ENCODE measurements around a stretch of chr20.

DNA sequence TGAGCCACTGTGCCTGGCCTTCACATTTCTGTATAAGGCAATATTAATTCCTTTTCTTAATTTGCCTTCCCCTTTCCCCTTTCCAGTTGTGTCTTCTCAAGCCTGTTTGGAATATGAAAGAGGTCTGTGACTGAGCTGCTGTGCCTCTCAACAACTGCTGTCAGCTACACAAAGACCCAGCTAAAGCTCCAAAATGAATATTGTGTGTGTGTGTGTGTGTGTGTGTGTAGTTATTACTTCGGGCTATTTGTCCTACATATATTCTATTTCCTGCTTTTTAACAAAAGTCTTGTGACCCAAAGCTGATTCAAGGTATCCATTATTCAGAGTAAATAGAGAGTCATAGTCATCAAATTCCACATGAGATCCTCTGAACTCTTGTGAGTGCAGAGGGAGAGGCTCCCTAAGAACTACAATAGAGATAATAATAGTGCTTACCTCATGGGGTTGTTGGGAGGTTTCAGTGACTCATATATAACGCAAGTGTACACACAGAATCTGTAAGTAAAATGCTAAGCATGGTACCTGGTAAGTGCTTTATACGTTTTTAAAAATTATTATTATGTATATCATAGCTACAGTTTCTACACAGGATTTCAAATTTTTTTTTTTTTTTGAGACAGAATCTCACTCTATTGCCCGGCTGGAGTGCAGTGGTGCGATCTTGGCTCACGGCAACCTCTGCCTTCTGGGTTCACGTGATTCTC lies 43.7 kb upstream of the GPCPD1 start:
- PRO-cap, 3 experiments, result no peak in any of the 3 experiments
- RAMPAGE, long total RNA, 2 experiments, result no peak in any of the 2 experiments
- RRBS, result no CpG with 5 or more reads among the region's 7 CpGs

DNA sequence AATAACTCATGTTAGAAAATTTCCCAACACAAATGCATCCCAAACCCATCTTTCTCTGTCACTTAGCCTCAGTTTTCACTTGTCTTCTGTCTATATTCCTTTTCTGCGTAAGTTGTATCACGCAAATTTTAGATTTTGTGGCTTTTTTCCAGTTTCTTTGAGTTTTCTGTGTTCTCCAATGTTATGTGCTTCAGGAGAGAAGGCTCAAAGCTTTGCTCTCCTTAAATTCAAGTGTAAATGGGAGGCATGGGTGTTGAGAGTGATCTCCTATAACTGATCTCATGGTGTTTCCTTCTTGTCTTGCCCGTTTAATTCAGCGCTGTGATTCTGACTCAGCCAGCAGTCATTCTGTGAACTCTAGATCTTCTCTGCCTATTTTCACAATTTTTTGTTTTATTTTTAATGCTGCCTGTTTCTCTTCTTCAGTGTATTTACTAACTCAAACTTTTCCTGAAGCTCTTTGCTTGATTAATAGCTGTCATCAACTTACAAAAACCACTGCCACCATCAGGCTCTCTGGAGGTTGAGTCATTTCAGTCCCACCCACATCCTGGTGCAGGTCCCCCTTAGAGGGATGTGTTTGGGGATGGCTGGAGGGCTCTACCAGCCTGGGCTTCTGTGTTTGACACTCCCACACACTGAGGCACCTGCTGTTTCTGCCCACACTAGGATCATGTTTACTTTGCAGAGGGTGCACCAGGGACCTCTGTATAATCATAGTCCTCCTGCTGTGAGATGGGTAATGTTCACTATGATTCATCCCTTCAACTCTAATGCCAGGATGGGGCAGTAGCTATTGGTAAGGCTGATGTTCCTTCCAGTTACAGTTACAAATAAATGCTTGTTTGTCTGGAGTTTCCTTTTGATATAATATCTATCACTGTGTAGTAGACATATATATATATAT lies 67.2 kb upstream of the CHGB start:
- PRO-cap, 3 experiments, result no peak in any of the 3 experiments
- RAMPAGE, long total RNA, 2 experiments, result no peak in any of the 2 experiments
- RRBS, result no CpG with 5 or more reads among the region's 4 CpGs

DNA sequence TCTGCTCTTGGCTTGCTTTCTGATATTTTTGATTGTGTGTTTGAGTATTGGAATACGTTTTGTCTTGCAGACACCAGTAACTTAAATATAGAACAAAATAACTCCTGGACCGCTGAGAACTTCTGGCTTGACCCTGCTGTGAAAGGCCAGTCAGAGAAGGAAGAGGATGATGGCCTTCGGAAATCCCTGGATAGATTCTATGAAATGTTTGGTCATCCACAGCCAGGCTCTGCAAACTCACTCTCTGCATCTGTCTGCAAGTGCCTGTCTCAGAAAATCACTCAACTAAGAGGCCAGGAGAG lies 48.4 kb upstream of the CHGB start:
- PRO-cap, 3 experiments, result no peak in any of the 3 experiments
- RAMPAGE, long total RNA, 2 experiments, result no peak in any of the 2 experiments
- RRBS, result no CpG with 5 or more reads among the region's 3 CpGs

GRCh38 chr20:5886718-5887213 lies 24.5 kb upstream of the CHGB start:
- PRO-cap, 3 experiments, result no peak in any of the 3 experiments
- RAMPAGE, long total RNA, 2 experiments, result no peak in any of the 2 experiments
- RRBS, result no CpG with 5 or more reads among the region's 5 CpGs

GRCh38 chr20:6041753-6042276 lies 12.0 kb downstream of the LRRN4 start:
- PRO-cap, 3 experiments, result no peak in any of the 3 experiments
- RAMPAGE, long total RNA, 2 experiments, result no peak in any of the 2 experiments
- RRBS, result 18% methylated on average over 9 of the region's 30 CpGs

- PRO-cap, 3 experiments, result no peak in any of the 3 experiments
- RAMPAGE, long total RNA, 2 experiments, result no peak in any of the 2 experiments
- RRBS, result no CpG with 5 or more reads among the region's 2 CpGs
Observed at GRCh38 chr20:7540910-7541332, 399.3 kb downstream of the HAO1 start.

- PRO-cap, 3 experiments, result no peak in any of the 3 experiments
- RAMPAGE, long total RNA, 2 experiments, result no peak in any of the 2 experiments
- RRBS, result no CpG with 5 or more reads among the region's 10 CpGs
Observed at GRCh38 chr20:7866212-7866652, 74.0 kb downstream of the HAO1 start.

DNA sequence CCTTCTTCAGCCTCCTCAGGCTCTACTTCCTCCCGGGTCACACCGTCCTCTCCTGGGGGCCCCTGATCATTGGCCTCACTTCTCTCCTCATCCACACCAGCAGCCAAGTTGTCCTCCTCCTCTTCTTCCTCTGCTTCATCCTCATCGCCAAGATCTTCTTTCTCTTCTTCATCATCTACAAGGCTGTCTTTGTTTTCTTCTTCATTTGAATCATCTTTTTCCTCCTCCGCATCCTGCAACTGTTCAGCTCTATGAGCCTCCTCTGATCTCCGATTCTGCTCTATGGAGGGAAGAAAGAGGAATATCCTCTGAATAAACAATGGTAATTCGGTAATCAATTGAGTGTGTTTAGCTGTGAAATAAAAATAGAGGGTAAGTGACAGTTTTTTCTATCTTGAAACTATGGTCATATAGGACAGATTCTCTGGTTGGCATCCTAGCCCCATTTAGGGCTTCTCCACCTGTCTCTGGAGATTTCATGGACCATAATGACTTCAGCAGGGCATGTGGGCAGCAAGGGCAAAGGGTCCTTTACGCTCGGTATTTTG lies 37.1 kb downstream of the TMX4 start:
- PRO-cap, 3 experiments, result no peak in any of the 3 experiments
- RAMPAGE, long total RNA, 2 experiments, result start-site peak on the minus strand in 2 of 2 experiments, centred at positions 234 to 241 of the sequence, 123 to 233 reads per replicate
- RRBS, result no CpG with 5 or more reads among the region's 8 CpGs

- PRO-cap, 3 experiments, result no peak in any of the 3 experiments
- RAMPAGE, long total RNA, 2 experiments, result no peak in any of the 2 experiments
- RRBS, result no CpG with 5 or more reads among the region's 7 CpGs
Observed at GRCh38 chr20:8151241-8151891, 19.3 kb downstream of the PLCB1 start.

- PRO-cap, 3 experiments, result peak in 3 of 3 experiments; most common plus-strand start chr20:8432325 (in 1); most common minus-strand start chr20:8432247 (in 2)
- RAMPAGE, long total RNA, 2 experiments, result no peak in any of the 2 experiments
- RRBS, result no CpG with 5 or more reads among the region's 11 CpGs
Observed at GRCh38 chr20:8431826-8432551, 299.9 kb downstream of the PLCB1 start.

DNA sequence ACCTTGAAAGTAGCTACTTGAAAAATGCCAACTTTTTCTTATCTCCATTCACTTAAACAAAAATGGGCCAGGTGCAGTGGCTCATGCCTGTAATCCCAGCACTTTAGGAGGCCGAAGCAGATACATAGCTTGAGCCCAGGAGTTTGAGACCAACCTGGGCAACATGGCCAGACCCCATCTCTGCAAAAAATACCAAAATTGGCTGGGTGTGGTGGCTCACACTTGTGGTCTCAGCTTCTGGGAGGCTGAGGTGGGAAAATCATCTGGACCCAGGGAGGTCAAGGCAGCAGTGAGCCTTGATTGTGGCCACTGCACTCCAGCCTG lies 157.7 kb upstream of the LAMP5 start:
- PRO-cap, 3 experiments, result no peak in any of the 3 experiments
- RAMPAGE, long total RNA, 2 experiments, result no peak in any of the 2 experiments
- RRBS, result no CpG with 5 or more reads among the region's 1 CpG

- PRO-cap, 3 experiments, result no peak in any of the 3 experiments
- RAMPAGE, long total RNA, 2 experiments, result no peak in any of the 2 experiments
- RRBS, result no CpG with 5 or more reads among the region's 2 CpGs
Observed at GRCh38 chr20:9582900-9583188, 68.5 kb downstream of the LAMP5 start.

DNA sequence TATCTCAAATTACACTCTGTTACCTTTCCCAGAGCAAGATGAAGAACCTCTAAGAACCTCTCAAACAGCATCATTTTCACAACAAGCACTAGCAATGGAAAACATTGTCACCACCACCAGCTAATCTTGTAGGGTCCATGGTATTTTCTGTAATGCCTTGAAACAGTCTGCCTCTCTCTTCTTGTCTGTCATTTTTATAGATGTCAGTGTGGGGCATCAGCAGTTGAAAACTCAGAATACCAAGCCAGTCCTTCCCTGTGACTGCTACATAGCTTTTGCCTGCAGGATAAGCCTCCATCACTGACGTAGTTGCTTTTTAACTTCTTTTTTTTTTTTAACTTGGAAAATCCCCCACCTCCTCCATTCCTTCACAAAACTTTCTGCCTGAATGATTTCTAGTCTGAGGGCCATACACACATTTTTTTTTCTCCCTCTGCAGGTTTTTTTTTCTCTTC lies 2.3 kb upstream of the SNAP25 start:
- PRO-cap, 3 experiments, result peak in 3 of 3 experiments; most common plus-strand start position 387 of the sequence (in 2)
- RAMPAGE, long total RNA, 2 experiments, result no peak in any of the 2 experiments
- RRBS, result no CpG with 5 or more reads among the region's 1 CpG

- PRO-cap, 3 experiments, result peak in 1 of 3 experiments; most common minus-strand start chr20:10250203 (in 1)
- RAMPAGE, long total RNA, 2 experiments, result no peak in any of the 2 experiments
- RRBS, result no CpG with 5 or more reads among the region's 3 CpGs
Observed at GRCh38 chr20:10249900-10250358, 31.3 kb downstream of the SNAP25 start.

DNA sequence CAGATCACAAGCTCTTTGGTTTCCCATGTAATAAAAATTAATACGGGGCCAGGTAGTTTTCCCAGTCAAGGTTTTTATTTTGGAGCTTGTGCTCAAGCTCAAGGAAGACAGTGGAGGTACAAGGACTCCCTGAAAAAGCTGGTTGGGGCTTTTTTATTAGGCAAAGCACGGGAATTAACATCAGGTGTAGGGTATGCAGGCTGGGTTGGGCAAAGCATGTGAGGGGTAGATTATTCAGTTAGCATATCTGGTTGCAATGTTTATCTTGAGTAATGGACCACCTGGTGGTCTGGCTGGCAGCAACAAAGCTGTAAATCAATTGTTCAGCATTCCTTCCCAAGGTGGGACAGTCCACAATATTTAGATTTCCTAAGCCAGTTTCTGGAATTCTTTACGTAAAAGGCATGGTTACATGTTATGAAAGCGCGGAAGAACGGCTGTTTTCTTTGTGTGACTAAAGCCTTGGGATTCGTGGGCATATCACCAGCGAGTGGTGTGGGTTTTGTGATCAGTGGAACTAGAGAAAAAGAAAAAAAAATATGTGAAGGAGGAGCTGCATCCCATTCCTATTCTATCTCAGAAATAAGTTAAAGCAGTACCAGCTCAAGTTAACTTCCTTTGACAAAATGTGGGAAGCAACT lies 81.7 kb downstream of the MKKS start:
- PRO-cap, 3 experiments, result no peak in any of the 3 experiments
- RAMPAGE, long total RNA, 2 experiments, result no peak in any of the 2 experiments
- RRBS, result no CpG with 5 or more reads among the region's 8 CpGs

GRCh38 chr20:10487201-10487687 lies 52.1 kb downstream of the SLX4IP start:
- PRO-cap, 3 experiments, result no peak in any of the 3 experiments
- RAMPAGE, long total RNA, 2 experiments, result no peak in any of the 2 experiments
- RRBS, result no CpG with 5 or more reads among the region's 3 CpGs

GRCh38 chr20:10557628-10558188 lies 116.1 kb downstream of the JAG1 start:
- PRO-cap, 3 experiments, result no peak in any of the 3 experiments
- RAMPAGE, long total RNA, 2 experiments, result no peak in any of the 2 experiments
- RRBS, result no CpG with 5 or more reads among the region's 8 CpGs

GRCh38 chr20:10558413-10559296 lies 115.1 kb downstream of the JAG1 start:
- PRO-cap, 3 experiments, result no peak in any of the 3 experiments
- RAMPAGE, long total RNA, 2 experiments, result no peak in any of the 2 experiments
- RRBS, result no CpG with 5 or more reads among the region's 9 CpGs

GRCh38 chr20:10619285-10620091 lies 54.3 kb downstream of the JAG1 start:
- PRO-cap, 3 experiments, result no peak in any of the 3 experiments
- RAMPAGE, long total RNA, 2 experiments, result no peak in any of the 2 experiments
- RRBS, result no CpG with 5 or more reads among the region's 6 CpGs

DNA sequence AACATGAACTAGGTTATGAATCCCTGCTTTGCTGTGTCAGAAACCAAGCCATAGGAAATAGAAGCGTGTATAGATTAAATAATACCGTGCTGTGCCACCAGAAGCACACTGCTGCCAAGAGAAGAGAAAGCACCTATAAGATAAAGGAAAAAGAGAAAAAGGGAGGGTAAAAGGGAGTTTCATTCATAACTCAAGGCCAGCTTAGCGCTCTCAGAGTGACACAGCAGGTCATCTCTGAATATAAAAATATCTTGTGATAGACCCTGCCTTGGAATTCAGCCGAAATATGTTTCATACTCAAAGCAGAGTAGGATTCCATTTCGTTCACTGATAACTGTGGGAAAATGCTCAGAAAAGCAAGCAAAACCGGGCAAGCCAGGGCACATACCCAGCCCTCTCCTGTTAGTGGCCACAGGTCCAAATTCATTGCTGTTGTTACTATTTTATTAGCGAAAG lies 8.7 kb downstream of the JAG1 start:
- PRO-cap, 3 experiments, result no peak in any of the 3 experiments
- RAMPAGE, long total RNA, 2 experiments, result no peak in any of the 2 experiments
- RRBS, result no CpG with 5 or more reads among the region's 7 CpGs

Data from testis (tissue), 5 donors.